GM23248 (cell line): ENCODE data around the gene ZNF431.

DNA sequence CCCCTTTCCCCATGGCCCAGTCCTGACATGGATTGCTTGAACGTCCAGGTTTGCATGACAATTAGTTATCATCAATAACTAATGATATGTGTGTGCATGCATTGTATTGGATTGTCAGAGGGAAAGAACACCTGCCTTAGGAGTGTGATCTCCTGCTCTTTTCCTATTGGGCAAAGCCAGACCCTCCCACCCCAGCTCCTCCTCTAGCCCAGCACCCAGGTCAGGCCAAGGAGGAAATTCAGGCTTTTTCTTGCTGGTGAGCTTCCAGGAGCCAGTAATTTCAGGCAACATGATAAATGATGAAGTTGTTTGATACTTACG is 1.0 kb downstream of the KLHL26 start:
- RAMPAGE, long total RNA: no peak

- RAMPAGE, long total RNA: no peak
Observed at GRCh38 chr19:18850396-18850986, 18.7 kb downstream of the UPF1 start.

DNA sequence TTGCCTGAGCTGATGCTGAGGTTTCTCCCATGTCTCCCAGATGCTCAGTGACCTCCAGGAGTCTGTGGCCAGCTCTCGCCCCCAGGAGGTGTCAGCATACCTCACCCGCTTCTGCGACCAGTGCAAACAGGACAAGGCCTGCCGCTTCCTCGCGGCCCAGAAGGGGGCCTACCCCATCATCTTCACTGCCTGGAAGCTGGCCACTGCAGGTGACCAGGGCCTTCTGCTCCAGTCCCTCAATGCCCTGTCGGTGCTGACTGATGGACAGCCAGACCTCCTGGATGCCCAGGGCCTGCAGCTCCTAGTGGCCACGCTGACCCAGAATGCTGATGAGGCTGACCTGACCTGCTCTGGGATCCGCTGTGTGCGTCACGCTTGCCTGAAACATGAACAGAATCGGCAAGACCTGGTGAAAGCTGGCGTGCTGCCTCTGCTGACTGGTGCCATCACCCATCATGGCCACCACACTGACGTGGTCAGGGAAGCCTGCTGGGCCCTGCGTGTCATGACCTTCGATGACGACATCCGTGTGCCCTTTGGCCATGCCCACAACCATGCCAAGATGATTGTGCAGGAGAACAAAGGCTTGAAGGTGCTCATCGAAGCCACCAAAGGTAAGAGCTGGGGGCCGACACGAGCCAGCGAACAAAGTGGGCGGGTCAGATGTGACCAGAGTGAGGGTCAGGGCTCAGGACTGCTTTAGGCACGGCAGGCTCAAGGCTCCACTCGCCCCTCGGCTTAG is 12.0 kb upstream of the SLC25A42 start:
- RAMPAGE, long total RNA: no peak

- RAMPAGE, long total RNA: no peak
Observed at GRCh38 chr19:19100682-19101266, 37.0 kb downstream of the SLC25A42 start.

DNA sequence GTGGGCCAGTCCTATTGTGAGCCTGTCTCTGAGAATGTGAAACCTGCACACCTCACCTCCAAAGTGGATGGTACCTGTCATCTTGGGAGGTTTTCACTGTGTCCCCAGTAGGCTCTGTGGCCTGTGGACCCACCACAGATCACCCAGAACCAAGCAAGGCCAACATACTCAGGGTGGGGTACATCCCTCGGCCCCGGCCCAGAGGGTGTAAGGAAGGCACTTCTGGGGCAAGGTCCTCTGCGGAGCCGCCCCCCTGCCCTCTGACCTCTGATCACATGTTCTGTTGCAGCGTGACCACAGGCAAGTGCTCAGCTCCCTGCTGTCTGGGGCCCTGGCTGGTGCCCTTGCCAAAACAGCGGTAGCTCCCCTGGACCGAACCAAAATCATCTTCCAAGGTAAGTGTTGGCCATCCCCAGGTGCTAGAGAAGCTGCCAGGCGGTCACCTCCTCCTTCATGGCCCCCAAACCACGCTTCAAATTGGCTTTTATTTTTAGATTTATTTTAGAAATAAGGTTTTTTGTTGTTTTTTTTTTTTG is 36.7 kb downstream of the TMEM161A start:
- RAMPAGE, long total RNA: no peak

DNA sequence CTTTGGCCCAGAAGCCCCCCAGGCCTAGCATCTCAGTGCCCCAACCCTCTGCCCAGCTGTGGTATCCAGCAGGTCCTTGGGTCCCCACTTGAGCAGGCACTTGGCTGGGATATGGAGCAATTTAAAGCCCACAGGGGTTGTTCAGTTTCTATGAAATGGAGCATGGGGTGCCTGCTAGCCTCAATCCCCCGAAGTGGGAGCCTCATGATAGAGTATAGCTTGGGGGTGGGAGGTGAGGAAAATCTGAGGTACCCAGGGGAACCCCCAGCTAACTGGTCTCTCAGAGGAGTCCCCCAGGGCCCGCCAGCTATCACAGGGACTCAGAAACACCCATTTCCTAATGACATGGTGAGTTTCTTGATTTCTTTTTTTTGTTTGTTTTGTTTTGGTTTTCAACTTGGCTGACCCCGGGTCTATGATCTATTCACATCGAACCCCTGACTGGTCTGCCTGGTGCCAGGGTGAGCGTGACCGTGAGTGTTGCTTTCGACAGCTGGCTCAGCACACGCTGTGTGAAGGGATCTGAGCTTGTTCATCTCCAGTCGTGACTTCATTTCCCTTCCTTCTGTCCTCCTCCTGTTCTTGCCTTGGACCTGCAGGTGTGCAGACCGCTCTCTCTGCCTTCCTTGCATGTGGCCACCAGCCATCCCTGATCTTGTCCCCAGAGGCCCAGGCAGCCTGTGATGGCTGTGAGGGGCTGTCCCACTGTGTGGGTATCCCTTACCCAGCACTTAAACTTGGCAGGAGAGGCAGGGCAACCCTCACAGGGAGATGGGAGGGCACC is 26.4 kb downstream of the TMEM161A start:
- RAMPAGE, long total RNA: no peak

- RAMPAGE, long total RNA: no peak
Observed at GRCh38 chr19:19409622-19409983, 4.1 kb downstream of the GATAD2A start.

DNA sequence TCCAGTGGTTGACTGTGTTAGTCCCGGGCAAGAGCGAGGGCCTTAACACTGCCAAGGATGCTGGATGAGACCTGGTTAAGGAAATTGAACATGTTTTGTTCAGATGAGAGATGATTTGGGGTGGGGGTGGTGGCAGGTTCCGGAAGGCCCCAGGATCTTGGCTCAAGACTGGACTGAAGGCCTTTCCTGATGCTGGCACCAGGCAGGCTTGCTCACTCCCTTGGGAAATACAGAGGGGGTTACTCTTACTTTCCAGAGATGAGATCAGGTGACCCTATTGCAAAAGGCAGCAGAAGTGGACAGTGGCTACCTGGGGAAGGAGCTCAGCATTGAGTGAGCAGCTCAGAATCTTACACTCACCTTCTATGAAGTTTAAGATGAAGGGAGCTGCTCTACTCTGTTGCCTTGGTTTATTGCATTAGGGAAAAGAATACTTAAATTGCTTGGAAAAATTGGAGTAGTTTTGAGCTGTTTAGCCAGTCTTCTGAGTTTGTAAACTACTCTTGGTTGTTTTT is 10.8 kb downstream of the GATAD2A start:
- RAMPAGE, long total RNA: no peak

DNA sequence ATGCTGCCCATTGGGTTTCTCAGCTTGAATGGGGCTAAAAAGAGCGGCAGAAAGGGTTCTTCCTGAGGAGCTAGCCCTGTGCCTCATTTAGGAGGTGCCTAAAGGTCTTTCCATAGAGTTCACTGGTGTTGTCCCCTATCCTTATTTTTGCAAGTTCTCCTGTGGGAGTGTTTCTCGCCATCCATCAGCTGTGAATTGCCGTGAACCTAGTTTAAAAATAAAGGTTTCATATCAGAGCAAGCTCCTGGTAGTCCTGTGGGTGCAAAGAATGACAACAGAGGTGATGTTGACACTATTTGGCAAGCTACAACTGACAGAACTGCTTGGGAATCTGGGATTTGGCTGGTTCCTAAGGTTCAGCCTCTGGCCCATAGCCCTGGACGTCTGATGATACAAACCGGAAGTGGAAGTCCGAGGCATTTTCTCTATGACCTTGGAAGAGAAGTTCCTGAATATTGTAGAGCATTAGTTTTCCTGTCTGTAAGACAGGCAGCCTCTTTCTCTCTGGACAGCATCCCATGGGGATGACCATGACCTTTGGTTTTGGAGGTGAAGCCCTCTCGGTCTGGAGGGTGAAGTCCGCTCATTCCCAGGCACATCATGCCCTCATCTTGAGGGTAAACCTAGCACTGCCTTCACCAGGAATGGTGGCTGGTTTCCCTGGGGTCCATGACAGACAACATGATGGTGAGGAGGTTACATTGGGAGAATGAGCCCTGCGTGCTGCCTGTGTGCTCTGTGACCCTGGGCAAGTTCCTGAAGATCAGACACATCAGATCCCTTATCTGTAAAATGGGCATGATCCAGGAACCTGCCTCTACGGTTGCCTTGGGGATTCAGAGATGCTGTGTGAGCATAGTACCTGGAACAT is 29.1 kb downstream of the GATAD2A start:
- RAMPAGE, long total RNA: no peak

GRCh38 chr19:19447392-19448654 is 42.3 kb downstream of the GATAD2A start:
- RAMPAGE, long total RNA: no peak

- RAMPAGE, long total RNA: no peak
Observed at GRCh38 chr19:19500840-19501572, 14.3 kb downstream of the TSSK6 start.

GRCh38 chr19:19516589-19516911 is 525 bp downstream of the NDUFA13 start:
- RAMPAGE, long total RNA: no peak

GRCh38 chr19:19533737-19534486 is 4.2 kb upstream of the CILP2 start:
- RAMPAGE, long total RNA: no peak

DNA sequence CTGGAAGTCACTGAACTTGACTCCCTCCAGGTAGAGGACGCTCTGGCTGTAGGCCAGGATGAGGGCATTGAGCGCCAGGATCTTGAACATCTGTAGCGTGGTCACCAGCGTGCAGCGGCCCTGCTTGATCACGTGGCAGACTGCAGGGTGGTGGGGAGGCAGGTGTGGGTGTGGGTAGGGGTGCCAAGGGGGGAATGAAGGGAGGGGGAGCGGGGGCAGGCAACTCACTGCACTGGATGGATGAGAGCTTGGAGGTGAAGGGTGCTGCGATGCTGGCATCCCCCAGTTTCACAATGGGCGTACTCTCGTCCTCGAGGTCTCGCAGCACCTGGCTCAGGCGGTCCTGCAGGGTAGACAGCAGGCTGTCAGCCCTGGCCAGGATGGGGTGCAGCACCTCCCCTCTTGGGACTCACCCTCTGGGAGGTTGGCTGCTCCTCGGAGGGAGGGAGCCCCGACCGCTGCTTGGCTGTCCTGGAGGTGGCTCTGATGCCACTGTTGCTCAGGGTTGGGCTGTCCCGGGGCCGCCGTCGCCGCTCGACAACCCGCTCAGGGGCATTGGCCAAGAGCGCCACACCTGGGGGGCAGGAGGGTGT is 3.8 kb upstream of the GMIP start:
- RAMPAGE, long total RNA: no peak

DNA sequence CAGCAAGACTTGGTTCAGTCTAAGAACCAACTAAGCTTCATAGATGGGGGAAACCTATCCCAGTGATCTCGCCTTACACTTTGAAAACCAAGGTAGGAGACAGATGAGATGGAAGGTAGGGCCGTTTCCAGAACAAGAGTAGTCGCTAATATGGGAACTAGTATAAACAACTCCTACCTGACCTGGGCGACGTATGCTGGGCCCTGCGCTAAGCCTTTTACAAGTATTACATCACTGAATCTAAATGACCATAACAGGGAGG is 753 bp downstream of the ATP13A1 start:
- RAMPAGE, long total RNA: no peak

- RAMPAGE, long total RNA: no peak
Observed at GRCh38 chr19:20664386-20664912, 3.1 kb upstream of the ZNF626 start.

DNA sequence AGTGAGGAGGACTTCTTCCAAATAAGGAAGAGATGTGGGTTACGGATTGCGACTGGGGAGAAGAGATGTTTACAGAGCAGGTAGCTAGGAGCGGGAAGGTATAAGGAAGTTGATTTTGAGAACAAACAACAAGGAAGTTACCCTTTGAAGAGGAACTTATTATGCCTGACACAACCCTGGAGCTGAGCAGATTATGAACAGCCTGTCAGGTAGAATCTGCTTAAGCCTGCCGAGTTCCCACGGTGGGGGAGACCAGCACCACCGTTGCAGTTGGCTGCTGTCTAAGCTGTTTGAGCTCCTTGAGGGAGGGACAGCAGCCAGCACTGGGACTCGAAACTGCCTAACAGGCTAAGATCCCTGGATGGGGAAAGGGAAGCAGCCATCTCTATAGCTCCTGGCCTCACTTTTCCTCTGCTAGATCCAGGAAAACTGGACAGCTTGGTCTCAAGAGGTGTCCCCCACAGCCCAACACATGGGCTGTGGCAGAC is 6.6 kb upstream of the ZNF66 start:
- RAMPAGE, long total RNA: no peak

DNA sequence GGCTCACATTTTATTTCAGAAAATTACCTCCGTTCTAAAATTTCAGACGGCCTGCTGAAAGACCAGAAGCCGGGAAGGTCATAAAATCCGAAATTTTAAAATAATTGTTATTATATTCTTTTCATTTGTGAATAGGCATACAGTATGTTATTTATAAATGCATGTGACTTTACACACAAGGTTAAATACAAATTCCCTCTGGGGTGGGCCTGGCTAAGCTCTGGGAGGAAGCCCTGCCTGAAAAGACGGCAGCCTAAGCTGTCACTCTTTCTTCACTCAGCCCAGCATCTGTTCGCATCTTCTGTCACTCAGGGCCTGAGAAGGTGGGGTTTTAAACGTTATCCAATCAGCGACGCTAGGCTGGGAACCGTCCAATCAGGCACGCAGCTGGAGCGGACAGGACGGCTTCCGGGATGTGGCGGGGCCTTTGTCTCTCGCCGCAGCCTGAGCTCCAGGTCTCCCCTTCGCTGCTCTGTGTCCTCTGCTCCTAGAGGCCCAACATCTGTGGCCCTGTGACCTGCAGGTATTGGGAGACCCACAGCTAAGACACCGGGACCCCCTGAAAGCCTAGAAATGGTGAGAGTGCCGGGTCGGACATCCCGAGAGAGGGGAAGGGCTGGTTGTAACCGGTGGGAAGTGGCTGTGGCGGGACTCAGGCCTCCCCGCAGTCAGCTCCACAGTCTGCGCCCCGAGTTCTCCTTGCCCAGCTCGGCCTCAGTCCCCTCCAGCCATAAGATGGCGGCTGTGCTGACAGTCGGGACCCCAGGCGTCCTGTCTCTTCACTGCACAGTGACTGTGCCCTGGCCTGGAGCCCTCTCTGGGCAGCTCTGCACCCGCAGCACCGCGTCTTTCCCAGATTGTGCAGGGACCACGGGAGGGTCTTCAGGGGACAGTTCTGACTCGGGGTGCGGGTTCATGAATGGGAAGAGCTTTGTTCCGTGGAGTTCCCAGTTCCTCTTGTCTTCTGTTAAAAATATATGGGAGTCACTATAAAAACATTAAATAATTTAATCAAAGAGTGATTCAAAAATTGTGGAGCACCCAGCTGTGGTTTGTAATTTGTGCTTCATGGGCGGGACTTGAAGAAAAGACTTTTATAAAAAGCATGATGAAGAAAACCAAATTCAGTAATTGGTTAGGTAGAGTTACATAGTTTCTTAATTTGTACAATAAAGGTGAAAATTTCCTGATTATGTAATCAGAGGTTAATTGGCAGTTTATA is at the start of gene ZNF431:
Gene ZNF431 (plus strand): TSS at position 430 of the 1,222 bp plus-strand sequence.
- RAMPAGE, long total RNA: start-site peak on the plus strand centred at position 423 of the sequence, 66 bp wide, 68 and 81 reads in 2 replicates

- RAMPAGE, long total RNA: no peak
Observed at GRCh38 chr19:21510575-21510965, 5.2 kb downstream of the ZNF429 start.

- RAMPAGE, long total RNA: no peak
Observed at GRCh38 chr19:21566130-21566547, 60.7 kb downstream of the ZNF429 start.